Measurements from ENCODE around the genes NOS1, SRRM4, CIT and SRSF9.

DNA sequence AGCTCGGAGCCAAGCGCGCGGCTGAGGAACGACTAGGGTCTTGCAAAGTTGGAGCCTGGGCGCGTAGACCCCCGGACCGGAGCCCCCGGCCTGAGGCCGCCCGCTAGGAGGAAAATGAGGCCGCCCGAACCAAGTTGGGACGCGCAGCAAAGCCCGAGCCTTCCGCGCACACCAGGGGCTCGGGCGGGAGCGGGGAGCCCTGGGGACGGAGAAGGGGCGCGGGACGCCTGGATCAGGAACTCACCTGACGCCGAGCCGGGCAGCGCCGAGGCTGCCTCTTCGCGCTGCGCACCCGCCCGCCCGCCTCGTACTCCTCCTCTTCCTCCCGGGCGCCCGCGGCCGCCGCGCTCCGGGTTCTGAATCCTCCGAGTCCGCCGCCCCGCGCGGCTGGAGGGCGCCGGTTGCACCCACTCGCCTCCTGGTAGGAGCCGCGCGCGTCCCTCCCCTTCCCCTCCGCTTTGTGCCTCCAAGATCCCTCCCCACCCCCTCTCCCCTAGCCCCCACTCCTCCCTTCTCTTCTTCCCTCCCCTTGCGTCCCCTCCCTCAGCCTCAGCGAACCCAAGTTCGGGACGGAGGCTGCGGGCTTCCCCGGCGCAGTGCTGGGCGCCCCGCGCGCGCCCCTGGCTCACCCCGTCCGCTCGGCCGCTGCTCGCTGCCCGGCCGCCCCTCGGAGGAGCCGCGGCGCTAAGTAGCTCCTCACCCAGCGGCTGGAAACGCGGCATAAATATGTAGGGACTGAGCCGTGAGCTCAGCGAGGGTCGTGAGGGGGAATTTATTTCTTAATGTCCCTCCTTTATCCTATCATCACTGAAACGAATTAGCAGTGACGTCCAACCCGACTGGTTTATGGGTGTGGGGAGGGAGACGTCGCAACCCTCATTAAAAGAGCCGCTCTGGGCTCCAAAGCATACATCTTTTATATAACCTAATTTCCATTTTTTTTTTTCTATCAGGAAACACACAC lies at the start of gene NOS1:
Gene NOS1 (minus strand): TSS at position 744 of the 964 bp plus-strand sequence.
- PRO-cap = bidirectional peak, plus-strand start at position 341 of the sequence, minus-strand start at position 393 of the sequence

GRCh38 chr12:117525092-117525553 lies 163.7 kb upstream of the NOS1 start:
- PRO-cap = no peak

DNA sequence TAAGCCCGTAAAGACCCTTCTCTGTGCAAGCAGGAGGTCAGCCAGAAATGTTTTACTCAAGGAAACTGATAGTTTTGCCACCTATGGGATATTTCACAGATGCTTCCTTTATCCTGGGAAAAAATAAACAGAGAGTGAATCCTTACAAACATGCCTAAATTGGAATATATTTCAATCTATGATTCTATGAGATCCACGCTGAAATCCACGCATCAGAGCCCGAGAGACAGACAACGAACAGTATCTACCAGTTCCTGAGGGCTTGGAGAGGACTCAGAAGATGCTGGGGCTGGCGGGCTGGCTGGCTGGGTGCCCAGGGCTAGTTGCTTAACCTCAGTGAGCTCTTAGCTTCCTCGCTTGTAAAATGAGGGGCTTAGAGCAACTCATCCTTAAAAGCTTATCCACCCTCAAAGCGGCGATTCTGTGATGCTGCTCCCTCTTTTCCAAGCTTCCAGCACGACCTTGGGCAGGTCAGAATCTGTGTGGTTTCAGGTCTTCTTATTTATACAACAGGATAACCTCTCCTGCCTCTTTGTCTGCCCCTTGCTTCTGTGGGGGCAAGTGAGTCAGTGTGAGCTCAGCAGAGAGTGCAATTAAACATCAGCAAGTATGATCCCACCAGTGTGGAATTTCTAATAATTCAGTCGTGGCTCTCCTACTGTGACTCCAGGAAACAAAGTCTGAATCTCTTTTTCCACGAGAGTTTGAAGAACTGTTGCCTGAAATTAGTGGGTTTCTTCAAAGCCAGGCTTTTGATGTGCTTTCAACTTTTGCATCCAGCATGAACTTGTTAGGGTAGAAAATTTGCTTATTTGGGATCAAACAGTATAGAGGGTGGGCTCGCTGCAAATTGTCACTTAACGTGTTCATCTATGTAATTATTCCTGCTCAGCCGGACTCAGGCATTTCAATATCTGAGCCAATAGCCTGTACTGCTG lies 281.8 kb downstream of the KSR2 start:
- PRO-cap = no peak

GRCh38 chr12:117875520-117876483 lies 93.0 kb downstream of the KSR2 start:
- PRO-cap = no peak

DNA sequence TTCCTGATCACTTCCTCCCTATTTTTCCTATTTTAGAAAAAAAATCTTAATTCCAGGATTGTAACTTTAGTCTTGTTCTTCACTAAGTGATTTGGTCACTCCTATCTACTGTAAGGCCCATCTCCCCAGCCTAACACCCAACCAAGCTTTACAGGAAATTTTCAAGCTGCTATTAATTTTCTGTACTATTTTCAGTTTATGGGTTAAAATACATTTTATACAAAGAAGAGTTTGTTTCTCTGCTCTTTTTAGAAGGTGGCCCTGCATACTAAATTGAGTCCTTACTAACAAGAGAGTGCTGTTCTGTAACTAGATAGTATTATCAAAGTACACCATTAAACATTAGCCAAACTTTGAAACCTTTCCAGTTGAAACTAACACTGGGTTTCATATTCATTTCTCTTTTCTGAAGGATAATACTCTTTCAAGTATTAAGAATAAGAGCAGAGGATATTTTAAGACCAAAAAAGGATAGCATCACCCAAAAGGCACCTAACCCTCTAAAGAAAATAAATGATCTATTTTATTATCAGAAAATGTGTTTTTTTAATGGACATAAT lies 47.2 kb downstream of the PEBP1 start:
- PRO-cap = no peak

DNA sequence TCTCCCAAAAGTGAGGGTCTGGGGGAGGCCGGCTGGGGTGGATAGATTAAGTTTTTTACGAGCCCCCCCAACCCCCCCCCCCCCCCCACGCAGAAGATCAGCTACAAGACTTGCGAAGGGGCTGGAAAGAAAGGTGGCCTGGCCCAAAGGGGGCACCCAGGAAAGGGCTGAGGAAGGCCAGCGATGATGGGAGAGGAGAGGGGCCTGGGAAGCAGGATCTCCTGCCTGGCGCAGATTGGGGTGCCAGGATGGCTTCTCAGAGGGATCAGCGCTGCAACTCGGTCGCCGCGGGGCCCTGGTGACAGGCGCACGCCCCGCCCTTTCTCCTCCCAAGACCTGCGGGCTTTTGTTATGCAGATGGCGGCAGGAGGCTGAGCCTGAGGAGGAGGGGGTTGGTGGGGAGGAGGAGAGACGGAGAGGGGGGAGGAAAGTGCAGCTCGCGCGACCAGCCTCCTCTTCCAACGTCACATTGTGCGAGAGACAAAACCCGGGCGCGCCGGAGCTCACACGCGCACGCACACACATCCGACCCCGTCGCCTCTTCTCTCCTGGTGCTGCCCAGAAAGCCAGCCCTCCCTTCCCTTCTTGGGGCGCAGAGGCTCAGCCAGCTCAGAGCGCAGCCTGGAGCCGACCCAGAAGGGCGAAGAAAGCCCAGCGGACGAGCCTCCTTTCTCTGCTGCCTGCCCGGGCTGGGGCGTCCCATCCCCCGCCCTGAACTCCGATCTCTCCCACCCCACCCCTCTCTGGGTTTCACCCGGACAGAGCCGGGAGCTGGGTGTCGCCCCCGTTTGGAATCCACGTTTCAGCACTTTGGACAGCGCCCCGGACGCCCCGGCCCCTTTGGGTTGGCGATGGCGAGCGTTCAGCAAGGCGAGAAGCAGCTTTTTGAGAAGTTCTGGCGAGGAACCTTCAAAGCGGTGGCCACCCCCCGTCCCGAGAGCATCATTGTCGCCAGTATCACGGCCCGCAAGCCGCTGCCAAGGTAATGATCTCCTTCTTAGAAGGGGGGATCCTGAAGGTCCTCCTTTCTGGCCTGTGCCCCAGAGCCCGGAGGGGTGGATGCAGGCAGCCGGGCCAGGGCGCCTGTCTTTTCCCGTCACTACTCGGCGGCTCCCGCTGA lies at the start of gene SRRM4:
Gene SRRM4 (plus strand): TSS at position 510 of the 1,120 bp plus-strand sequence.
- PRO-cap = no peak

- PRO-cap = no peak
Measured at GRCh38 chr12:119157399-119157769, 21.3 kb upstream of the HSPB8 start.

- PRO-cap = no peak
Measured at GRCh38 chr12:119157770-119158985, 20.6 kb upstream of the HSPB8 start.

DNA sequence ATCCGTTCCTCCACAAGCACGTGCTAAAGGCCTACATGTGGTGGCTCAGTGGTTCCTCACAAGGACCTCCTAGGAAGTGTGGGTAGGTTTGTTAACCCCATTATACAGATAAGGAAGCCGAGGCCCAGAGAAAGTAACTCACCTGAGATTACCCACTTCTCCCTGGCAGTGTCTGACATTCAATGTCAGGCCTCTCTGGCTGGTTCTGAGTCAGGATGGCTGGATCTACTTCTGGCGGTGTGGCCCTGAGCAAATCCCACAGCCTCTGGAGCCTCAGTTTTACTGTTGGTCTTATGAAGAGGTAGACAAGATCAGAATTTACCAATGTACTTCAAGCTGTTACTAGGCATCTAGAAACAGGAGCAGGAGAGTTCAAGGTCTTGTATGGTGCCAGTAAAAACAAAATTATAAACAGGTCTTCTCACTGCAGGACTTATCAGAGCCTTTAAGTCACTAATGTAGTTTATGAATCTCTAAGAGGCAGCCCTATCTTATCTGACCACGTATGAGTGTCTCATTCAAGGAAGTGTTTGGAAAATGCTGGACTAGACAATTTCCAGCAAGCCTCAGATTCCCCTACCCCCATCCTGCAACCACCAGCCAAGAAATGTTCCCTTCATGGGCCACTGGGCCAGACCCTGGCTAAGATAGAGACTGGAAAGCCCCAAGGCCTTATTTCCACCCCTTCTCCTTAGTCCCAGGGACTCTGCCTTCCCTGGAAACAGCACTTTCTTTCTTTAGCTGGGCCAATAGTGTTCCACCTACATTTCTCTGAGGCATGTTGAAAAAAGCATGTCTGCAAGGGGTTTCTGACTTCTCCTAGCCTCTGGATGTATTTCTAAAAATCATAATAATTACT lies 4.2 kb downstream of the HSPB8 start:
- PRO-cap = no peak

GRCh38 chr12:119186228-119187002 lies 7.7 kb downstream of the HSPB8 start:
- PRO-cap = no peak

DNA sequence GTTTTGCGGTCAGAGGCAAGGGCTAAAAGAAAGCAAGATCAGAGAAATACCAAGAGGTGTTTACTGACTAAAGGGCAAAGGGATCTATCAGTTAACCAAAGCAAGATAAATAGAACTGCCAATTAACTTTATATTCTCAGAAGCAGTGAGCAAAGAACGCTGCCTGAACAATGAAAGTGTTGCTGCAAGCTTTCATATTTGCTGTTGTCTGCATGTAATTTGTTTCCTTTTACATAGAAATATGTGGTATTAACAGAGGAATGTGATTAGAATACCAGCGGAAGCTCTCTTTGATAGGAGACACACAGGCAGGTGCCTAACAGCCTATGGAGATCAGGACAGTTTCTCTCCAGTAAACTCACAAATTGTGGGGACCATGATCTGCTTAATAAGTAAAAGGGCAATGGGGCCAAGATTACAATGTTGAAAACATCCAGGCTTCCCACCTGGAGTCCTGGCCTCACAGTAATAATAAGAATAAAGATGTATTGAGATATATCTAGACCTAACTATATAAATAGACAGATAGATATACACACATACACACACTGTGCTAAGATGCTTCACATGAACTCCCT lies 31.1 kb downstream of the CCDC60 start:
- PRO-cap = no peak

- PRO-cap = no peak
Measured at GRCh38 chr12:119682427-119683212, 14.7 kb downstream of the PRKAB1 start.

DNA sequence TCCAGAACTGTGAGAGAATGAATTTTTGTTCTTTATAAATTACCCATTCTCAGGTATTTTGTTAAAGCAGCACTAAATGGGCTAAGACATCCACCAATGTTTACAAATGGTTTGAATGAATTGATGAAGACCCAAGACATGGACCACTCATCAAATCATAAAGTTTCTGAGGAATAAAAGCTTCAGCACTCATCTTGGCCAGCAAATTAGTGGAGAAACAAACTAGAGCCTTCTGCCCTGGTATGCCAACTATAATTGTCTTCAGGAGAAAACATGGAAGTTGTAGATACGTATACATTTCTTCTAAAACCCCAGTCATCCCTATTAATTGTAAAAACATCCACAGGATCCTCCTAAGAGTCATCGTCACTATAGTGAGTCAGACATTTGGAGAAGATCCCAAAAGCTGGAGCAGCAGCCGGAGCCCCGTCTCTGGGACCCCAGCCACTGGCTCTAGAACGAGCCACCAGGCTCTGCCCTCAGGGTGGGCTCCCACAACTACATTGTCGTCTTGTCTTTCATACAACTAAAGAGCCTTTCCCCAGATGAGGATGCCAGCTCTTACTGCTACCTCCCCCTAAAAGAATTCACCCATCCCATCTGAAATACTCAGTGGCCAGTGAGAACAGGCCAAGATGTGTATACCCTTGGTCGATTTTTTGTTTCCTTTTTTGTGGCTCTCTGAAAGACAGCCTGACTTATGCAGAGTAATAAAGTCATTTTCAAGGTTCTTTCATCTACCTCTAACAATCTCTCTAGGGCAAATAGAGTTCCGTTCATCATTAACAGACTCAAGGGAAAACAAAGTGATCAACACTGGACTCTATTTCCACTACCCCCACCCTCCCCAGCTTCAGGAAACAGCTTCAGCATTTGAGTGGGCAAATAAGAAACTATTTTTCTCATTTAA lies 15.6 kb downstream of the PRKAB1 start:
- PRO-cap = no peak

- PRO-cap = no peak
Measured at GRCh38 chr12:119725501-119725940, 57.6 kb downstream of the PRKAB1 start.

DNA sequence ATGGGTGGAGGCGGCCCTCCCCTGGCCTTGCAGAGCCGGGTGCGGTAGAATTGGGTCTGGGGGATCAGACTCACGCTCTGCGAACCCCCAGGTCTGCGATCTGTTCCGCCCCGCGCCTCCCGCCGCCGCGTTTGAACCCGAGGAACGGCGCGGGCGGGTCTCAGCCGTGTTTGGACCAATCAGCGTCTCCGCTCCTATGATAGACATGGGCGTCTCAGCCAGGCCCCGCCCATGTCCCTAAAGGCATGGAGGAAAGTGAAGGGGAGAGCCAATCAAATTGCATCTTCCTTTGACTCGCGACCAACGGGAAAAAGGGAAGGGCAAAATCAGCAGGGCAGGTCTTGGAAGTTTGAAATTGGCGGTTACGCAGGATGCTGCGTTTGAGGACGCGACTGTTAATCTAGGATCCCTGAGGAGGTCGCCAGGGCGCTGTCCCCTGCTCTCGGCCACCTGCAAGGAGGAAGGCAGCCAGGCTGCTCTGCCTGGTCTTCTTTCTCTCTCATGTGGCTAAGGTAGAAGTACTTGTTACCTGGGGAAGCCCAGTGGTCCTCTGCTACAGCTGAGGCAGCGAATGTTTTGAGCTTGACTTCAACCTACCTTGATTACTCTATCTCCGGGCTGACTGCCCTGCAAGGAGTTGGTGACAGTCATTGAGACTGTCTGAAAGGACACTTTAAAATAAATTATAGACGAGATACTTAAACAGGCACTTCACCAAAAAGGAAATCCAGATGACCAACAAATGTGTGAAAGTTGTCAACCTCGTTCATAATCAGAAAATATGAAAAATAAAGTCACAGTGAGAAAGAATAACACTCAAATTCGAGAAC lies at the start of gene CIT:
Gene CIT (minus strand): TSS at position 146 of the 830 bp plus-strand sequence.
- PRO-cap = bidirectional peak, plus-strand start at position 352 of the sequence, minus-strand start at position 133 of the sequence

- PRO-cap = unidirectional peak, plus-strand start at chr12:120041605
Measured at GRCh38 chr12:120041357-120041985, 52.4 kb downstream of the BICDL1 start.

- PRO-cap = no peak
Measured at GRCh38 chr12:120064112-120065080, 52.2 kb downstream of the RAB35 start.

GRCh38 chr12:120090709-120091411 lies 25.7 kb downstream of the RAB35 start:
- PRO-cap = no peak

- PRO-cap = no peak
Measured at GRCh38 chr12:120195641-120195929, 1.1 kb upstream of the GCN1 start.

DNA sequence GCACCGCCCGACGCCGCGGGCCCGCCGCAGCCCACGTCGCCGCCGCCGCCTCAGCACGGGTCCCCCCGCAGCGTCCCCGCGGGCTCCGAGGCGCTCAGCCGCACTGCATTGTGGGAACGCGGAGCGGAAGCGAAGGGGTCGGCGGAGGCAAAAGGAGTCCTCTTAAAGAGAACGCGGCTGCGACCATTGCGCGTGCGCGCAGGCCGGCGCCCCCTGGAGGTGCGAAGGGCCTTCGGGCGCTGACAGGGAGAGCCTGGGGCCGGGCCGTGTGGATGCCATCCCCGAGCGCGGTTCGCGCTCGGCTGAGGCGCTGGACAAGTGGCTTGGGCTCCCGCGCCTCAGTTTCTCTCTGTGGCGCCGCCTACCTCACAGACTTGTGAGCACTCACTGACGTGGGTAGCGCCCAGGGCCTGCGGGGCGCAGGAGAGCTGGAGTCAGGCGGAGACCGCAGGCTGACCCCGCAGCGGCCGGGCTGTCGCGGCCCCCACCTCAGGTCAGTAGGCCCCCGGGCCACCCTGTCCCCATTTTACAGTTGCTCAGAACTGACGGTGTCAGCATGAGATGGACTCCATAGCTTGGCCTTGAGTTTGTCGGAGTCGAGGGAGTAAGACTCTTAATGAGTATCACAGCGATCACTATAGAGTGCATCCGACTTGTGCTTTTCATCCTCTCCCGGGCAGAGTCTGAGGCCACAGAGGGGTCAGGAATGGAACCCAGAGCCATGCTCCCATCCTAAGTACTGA lies at the start of gene SRSF9:
Gene SRSF9 (minus strand): TSS at position 137 of the 743 bp plus-strand sequence.
- PRO-cap = bidirectional peak, plus-strand start at position 248 of the sequence, minus-strand start at position 105 of the sequence